CMK (cell line): ENCODE measurements around a stretch of chr5.

DNA sequence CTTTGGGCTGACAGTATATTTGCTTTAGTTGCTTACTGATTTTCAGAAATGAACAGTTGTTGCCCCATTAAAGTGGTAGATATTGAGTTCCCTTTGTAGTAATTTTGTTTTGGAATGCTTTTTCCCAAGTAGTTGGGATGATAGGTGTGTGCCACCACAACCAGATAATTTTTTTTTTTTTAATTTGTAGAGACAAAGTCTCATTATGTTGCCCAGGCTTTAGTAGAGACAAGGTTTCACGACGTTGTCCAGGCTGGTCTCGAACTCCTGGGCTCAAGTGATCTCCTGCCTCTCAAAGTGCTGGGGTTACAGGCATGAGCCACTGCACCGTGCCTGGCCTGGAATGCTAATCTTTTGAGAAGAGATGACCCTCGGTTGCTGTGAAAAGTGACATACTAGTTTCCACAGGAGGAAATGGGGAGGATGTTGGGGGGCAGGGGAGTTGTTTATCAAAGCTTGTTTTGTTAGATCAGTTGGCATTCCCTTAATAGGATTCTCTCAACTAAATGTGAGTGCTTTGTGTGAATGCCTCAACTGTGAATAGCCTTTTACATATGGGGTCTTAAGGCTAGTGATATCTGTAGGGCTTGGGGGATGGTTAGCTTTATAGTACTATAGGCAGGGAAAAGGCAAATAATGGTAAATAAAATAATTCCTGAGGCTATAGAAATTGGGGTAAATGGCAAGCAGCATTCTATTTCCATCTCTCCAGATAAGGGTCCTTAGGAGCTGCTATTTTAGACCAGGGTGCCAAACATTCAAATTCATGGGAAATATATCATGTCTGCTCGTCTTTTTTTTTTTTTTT is 16.4 kb upstream of the MATR3 start:
- RRBS, result no CpG with 5 or more reads among the region's 6 CpGs

- RRBS, result no CpG with 5 or more reads among the region's 6 CpGs
Observed at GRCh38 chr5:139328666-139329106, 13.0 kb upstream of the PAIP2 start.

- RRBS, result no CpG with 5 or more reads among the region's 45 CpGs
Observed at GRCh38 chr5:139342020-139342715, 514 bp downstream of the PAIP2 start.

GRCh38 chr5:139384864-139385777 is 2.0 kb upstream of the SLC23A1 start:
- RRBS, result no CpG with 5 or more reads among the region's 10 CpGs

DNA sequence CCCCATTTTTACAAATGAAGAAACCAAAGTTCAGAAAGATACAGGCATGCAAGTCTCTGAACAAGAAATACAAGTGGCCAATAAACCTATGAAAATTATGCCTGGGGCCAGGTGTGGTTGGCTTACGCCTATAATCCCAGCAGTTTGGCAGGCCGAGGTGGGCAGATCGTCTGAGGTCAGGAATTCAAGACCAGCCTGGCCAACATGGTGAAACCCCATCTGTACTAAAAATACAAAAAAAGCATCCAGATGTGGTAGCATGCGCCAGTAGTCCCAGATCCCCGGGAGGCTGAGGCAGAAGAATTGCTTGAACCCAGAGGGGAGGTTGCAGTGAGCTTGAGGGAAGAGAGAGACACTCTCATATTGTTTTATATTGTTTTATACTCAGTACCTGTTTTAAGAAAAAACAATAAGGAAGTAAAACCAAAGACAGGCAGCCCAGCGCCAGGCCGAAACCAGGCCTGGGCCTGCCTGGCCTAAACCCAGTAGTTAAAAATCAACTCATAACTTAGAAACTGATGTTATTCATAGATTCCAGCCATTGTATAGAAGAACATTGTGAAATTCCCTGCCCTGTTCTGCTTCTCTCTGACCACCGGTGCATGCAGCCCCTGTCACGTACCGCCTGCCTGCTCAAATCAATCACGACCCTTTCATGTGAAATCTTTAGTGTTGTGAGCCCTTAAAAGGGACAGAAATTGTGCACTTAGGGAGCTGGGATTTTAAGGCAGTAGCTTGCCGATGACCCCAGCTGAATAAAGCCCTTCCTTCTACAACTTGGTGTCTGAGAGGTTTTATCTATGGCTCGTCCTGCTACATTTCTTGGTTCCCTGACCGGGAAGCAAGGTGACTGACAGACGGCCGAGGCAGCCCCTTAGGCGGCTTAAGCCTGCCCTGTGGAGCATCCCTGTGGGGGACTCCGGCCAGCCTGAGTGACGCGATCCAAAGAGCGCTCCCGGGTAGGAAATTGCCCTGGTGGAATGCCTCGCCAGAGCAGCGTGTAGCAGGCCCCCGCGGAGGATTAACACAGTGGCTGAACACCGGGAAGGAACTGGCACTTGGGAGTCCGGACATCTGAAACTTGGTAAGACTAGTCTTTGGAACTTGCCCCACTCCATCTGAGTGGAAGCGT is 35.2 kb upstream of the UBE2D2 start:
- RRBS, result no CpG with 5 or more reads among the region's 29 CpGs

DNA sequence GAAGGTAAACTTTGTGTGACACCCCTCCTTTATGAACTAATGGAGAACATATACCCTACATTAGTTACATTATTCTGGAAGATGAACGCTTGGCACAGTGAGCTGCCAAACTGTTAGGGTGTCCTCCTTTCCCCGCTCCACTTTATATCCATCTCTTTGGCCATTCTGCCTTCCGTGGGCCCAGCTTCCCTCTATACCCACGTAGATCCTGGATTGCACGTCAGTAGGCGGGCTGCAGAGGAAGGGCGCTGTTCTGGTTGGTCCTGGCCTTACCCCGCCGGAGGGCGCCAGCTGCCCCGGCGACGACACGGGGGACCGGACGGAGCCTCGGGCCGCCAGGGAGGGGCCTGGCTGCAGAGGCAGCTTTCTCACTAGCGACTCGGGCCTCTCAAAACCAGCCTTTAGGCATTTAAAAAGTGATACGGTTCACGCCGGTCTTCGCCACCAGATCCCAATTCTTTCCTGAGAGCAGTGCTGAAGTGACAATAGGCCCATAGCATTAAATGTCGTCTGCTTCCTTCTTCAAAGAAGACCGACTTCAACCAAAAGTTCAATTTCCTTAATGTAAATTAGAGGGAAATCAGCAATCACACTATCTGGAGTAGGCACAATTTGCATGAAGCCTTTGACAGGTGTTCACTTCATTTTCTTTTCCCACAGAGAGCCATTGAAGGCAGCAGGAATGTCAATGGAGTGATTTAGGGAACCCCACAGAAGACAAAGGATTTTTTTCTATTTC is 17.7 kb upstream of the UBE2D2 start:
- RRBS, result 27% methylated on average over 3 of the region's 26 CpGs

DNA sequence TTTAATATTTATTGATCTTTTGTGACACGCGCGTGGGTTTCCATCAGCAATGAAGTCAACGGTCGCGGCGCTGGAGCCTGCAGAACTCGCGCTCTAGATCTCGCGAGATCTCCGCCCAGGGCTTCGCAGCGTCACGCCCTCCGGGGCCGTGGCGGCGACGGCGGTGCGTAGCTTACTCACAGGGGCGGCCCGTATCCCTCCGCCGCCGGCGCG is 187 bp upstream of the UBE2D2 start:
- RRBS, result 2% methylated on average over 14 of the region's 29 CpGs

DNA sequence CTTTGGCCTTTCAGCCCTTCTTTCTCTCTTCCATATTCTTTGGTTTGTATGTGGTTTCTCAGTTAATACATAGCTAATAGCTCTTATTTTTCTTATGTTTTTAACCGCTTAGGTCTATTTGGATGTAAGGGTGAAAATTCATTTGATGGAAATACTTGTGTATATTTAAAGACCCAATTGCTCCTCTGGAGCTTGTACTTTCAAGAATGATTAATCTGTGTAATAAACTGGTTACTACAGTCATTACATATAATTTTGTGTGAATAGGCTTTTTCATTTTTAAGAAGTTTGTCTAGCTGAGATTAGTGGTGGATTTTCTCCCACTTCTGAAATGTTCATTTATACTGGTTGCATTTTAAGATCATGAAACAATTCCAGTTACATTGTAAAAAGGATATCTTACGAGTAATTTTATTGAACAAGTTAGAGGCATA is 20.7 kb upstream of the CXXC5 start:
- RRBS, result no CpG with 5 or more reads among the region's 2 CpGs

GRCh38 chr5:139654728-139655594 is 6.8 kb downstream of the CXXC5 start:
- RRBS, result no CpG with 5 or more reads among the region's 13 CpGs

DNA sequence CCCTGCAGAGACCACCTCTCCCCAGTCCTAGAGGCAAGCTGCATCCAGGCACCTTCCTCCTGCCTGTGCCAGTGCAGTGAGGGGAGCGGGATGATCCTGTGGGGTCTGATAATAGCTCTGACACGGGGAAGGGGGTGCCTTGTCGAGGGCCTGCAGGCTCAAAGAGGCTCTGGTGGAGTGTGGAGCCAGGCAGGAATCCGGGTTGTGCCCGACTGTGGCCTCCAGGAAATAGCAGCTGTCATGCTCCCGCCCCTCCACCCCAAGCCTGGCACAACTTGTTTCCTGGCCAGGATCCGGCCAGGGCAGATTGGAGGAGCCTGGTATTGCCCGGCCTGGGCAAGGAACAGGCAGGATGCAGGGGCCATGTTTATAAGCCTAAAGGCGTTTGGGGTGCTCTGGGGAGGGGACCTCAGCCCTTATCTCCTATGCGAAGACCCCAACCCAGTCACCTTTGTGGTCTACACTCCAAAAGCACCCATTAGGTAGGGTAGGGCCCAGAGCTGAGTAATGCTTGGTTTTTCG is 12.0 kb downstream of the CXXC5 start:
- RRBS, result 15% methylated on average over 3 of the region's 11 CpGs

GRCh38 chr5:139673881-139674344 is 25.8 kb downstream of the CXXC5 start:
- RRBS, result no CpG with 5 or more reads among the region's 6 CpGs

- RRBS, result 98% methylated on average over 5 of the region's 25 CpGs
Observed at GRCh38 chr5:139682747-139683241, 34.6 kb downstream of the CXXC5 start.

DNA sequence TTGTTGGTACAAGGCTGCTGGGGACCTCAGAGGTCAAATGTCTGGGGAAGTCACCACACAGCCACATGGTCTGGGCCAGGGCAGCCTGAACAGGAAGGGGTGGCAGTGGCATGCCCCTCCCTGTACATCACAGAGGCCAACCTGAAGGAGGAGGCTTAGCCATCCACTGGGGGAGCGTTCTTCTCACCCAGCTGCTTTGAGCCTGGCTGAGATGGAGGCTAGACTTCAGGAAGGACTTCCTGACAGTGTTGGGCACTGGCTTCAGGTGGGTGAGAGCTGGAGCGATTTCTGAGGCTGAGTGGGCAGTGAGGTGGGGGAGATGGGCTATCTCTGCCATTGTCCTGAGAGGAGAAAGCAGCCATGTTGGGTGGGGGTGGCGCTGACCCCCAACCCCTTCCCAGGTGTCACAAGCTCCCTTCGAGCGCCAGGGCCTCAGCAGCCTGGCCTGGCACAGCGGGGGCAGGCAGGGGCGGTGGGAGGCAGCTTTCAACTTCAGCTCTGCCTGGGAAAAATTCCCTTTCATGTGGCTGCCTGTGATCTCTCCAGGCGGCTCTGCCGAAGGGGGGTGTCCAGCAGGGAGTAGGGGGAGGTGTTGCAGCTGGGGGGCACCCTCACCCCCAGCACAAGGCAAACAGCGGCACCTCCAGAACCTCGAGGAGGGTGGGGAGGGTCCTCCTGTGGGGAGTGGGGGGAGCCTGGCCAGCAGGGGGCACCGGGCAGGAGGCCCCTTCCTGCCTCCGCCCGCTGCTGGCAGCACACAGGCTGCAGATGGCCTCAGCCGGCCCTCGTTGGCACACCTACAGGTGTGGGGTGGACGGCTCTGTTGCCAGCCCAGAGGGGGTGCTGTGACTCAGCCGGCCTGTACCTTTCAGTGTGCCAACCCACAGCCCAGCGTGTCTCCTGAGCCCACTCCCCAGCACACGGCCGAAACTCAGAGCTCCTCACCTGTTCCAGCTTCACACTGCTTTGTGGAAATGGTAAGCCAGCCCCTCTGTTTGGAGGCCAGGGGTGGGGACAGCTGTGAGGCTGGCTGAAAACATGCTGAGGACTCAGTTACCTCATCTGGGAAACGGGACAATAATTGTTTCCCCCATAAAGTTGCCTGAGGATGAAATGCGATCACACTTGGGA is 36.7 kb downstream of the CXXC5 start:
- RRBS, result 52% methylated on average over 4 of the region's 23 CpGs

- RRBS, result no CpG with 5 or more reads among the region's 2 CpGs
Observed at GRCh38 chr5:139691352-139691866, 43.3 kb downstream of the CXXC5 start.

DNA sequence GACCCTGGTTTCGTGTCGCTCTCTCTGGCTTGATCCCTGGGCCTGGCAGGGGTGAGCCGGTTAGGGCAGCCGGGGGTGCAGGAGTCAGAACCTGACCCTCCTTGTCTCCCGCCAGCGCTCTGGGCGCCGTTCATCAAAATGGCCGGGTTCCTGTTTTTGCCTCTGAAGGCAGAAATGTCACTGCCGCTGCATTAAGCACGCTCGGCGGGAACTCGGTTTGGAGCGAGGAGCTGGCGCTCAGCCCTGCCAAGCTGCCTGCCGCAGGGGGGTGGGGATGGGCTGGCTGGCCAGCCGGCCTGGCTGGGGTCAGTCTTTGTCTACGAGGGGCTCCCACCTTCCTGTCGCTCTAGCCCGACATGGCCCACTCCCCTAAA is 63.7 kb downstream of the CXXC5 start:
- RRBS, result 67% methylated on average over 6 of the region's 21 CpGs

DNA sequence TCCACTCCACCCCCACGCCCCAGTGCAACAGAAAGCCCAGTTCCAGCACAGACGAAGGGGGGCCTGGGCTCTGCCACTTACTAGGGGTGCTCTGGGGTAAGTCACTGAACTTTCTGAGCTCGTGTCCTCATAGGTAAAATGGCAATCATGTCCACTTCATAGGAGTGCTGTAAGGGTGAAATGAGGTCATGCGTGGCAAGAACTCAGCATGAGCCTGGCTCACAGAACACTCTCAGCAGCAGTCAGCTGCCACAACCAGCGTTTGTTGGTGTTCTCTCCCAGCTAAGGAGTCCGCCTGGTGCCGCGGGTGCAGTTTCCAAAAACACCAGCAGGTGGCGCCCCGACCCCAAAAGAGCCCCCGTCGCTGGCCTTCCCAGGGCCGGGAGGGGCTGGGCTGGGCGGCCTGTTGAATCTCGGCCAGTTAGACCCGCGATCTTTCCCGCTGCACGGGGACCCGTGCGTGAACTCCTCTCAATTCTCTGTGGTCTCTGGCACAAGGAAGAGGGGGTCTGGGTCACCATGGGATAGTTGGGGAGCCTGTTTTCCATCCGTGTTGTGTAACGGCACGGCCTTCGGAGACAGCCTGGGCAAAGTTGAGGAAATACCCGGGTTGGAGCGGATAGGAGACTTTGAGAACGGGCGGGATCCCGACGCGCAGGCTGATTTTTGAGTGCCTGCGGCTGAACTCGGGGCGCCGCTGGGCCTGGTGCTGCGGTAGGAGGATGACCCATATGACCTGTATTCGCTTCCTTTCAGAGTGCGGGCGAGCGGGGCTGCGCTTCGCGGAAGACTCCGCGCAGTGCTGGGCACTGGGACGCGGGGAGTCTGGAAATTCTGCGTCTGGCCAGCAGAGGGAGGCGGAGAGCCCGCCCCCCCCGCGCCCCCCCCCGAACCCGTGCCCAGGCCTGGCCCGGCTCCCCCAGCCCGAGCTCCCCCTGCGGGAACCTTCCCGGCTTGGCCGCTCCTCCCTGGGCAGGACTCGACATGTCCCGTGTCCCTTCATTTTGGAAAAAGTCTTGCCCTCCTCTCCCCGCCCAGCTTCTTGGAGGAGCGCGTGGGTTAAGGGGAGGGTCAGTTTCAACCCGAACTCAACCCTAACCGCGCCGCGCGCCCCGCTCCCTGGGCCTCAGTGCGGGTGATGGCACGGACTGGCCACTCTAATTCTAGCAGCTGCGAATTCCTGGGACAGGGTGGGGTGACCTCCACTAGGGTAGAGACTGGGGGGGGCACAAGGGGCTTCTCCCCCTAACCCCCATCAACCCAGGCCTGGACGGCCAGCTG is 7.9 kb upstream of the PSD2 start:
- RRBS, result 32% methylated on average over 3 of the region's 76 CpGs

- RRBS, result no CpG with 5 or more reads among the region's 7 CpGs
Observed at GRCh38 chr5:140084451-140084872, 29.4 kb upstream of the PURA start.

DNA sequence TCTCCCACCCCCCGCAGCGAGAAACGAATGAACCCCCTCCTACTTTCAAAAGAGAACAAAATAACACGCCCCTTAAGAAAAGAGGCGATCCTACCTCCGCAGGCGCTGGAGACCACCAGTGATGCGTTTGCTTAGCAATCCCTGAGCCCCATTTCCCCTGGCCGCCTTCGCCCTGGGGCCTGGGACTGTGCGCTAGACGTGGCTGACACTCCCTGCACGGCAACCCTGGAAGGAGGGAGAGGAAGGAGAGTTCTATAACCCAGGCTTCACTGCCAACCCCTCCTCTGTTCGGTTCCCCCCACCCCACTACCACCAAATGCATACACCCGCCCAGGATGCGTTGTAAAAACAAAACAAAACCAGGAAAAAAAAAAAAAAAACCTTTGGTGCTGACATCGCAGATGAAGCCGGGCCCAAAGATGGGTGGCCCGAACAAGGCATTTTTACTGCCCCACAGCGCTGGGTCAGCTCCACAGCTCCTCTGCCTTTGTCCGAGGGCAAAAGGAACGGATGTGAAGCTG is 5.5 kb upstream of the PURA start:
- RRBS, result no CpG with 5 or more reads among the region's 22 CpGs

- RRBS, result no CpG with 5 or more reads among the region's 5 CpGs
Observed at GRCh38 chr5:140164993-140165663, 9.9 kb upstream of the CYSTM1 start.

DNA sequence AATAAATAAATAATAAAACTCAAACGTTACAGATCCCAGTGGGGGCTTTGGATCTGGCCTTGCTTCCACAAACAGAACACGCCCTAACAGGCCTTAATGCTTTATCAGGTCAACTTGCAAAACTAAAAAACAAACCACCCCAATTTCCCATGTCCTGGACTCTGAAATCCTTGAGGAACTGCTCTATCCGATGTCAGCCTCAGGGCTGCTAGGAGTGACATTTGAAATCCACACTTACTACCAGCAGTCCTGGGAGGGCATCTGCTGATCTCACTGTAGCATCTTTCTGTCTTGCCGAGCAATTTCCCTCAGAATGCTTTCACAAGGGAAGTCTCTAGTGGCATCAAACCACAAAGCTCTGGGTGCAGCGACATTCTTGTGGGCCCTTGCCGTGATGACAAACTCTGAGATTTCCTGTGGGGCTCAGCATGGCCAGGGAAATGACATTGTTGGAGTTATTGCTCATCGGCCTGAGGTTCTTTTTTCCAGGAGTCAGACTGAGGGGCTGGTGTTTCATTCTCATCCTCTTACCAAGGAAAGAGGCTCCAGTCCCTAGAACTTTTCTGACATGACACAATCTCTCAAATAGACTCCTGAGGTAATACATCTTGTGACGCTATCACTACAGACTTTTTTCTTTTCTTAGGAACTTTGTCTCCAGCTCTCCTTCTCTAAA is 51.5 kb downstream of the PFDN1 start:
- RRBS, result no CpG with 5 or more reads among the region's 8 CpGs